Metastatic Breast Carcinoma in the Brain (tissue), 10 donors: ENCODE results near the genes BACH1, KRTAP26-1, SCAF4 and CFAP298.

GRCh38 chr21:28704718-28705074 is 180.5 kb downstream of the N6AMT1 start:
- PRO-cap, 10 experiments = no peak in any of the 10 experiments

DNA sequence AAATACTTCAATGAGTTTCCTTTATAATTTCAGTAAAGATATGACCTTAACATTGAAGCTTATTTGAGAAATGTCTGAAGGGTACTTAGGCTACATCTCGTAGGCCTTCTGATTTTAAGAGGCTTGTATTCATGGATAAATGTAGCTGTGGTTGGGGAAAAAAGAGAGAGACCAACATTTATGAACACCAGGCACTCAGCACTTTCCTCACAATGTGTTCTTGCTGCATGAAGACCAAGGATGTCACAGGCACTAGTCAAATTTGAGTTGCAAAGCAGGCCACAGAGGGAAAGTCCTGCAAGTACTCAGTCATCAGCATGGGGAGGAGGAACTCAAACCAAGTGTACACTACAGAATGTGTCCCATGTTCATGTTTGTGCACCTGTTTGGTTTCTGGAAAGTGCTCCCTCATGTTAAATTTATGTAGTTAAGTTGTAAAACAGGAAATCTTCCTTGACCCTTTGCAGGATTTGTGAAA is 8.7 kb upstream of the MAP3K7CL start:
- PRO-cap, 10 experiments = no peak in any of the 10 experiments

DNA sequence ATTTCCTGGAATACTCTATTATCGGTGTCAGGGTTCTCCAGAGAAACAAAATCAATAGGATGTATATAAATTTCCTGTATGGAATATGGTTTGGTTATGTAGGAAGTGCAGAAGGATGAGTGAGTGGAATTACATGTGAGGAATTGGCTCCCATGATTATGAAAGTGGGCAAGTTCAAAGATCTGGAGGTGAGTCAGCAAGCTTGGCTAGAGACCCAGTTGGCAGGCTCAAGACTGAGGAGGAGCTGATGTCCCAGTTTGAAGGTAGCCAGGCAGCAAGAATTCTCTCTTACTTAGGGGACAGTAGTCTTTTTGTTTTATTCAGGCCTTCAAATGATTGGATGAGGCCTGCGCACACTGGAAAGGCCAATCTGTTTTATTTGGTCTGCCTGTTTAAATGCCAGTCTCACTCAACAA is 57.5 kb downstream of the MAP3K7CL start:
- PRO-cap, 10 experiments = no peak in any of the 10 experiments

GRCh38 chr21:29232847-29234058 is 65.5 kb upstream of the BACH1 start:
- PRO-cap, 10 experiments = peak in 1 of 10 experiments; most common plus-strand start chr21:29233841 (in 1); most common minus-strand start chr21:29233709 (in 1)

DNA sequence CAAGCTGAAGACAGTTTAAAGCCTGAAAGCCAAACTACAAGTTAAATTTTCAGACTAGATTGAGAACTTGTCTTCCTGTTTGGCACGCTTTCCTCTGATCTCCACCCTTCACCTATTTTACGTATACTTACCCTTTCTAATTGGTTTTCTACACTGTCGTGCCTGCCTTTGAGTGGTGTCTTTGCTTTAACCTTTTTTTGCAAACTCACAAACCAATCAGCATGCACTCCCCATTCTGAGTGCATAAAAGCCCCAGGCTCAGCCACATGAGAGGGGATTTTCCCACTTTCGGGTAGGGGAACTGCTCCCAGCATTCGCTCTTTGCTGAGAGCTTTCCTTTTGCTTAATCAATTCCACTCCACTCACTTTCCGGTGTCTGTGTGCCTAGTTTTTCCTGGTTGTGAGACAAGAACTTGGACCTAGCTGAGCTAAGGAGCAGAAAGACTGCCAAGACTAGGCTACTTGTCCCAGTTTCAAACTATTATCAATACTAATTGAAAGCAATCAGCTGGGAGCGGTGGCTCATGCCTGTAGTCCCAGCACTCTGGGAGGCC is 3.4 kb upstream of the BACH1 start:
- PRO-cap, 10 experiments = no peak in any of the 10 experiments

GRCh38 chr21:29298170-29298985 is at the start of gene BACH1:
Gene BACH1, plus strand, starts transcription at chr21:29298922.
- PRO-cap, 10 experiments = peak in 10 of 10 experiments; most common plus-strand start chr21:29298922 (in 7); most common minus-strand start chr21:29298716 (in 6)

DNA sequence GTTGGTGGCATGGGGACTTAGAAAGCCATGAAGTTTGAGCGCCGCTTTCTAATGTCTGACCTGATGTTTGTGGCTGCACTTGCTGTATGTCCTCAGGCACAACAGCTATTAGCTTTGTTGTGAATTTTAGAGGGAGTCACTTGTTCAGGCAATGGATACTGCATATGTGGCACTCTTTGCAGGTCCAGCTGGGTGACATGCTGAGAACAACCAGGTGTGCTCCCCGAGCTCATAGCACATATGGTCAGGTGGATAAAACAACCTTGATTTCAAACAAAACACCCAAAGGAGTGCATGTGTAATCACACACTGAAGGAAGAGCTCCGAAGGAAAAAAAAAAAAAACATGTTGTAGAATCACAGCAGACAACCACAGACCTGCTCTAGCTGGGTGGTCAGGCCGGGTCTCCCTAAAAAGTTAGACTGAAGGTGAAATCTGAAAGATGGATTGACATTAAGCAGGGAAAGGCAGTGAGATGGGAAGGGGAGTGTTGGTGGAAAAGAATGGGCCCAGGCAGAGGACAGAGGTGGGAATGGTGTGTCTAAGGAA is 178.7 kb downstream of the BACH1 start:
- PRO-cap, 10 experiments = no peak in any of the 10 experiments

DNA sequence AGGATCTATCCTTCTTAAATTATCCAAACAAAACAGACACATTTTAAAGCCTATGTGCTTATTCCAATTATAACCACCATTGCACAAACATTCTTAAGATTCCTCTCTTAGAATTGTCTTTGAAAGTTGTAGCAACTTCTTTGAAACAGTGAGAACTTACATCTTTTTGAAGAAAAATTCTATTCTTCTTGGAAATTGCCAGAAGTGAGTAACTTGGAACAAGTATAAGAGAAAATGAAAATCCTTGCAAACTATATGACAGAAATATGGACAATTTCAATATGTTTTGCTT is at the start of gene KRTAP26-1:
TSS of gene KRTAP26-1 (minus strand) at position 15 of the 292 bp plus-strand sequence.
- PRO-cap, 10 experiments = no peak in any of the 10 experiments

DNA sequence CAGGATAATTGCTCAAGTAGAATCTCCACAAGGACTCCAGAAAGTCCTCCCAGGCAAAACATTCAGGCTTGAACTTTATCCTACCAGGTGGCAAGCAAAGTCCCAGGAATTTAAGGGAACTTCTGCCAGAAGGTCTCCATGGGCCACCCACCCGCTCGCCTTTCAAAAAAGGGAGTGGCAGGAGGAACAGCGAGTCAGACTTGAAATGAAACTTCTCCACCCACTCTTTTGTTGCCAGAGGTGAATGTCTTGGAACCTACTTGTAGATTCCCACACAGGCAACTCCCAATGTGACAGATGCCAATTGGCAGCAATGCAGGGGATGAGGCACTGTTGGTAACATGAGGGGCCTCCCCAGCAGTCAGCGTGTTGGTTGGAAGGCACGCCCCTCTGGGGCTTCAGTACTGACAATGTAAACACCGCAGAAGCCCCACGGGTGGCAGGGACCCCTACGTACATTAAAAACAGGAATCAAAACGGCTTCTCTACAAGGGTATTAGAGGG is 124.9 kb downstream of the TIAM1 start:
- PRO-cap, 10 experiments = peak in 1 of 10 experiments; most common plus-strand start position 310 of the sequence (in 1); most common minus-strand start position 164 of the sequence (in 1)

- PRO-cap, 10 experiments = no peak in any of the 10 experiments
Measured at GRCh38 chr21:31410736-31411188, 66.7 kb upstream of the TIAM1 start.

- PRO-cap, 10 experiments = peak in 3 of 10 experiments; most common plus-strand start chr21:31661017 (in 1); most common minus-strand start chr21:31660780 (in 2)
Measured at GRCh38 chr21:31660676-31661207, 1.2 kb downstream of the SOD1 start.

- PRO-cap, 10 experiments = no peak in any of the 10 experiments
Measured at GRCh38 chr21:31728727-31729553, 3.0 kb downstream of the SCAF4 start.

DNA sequence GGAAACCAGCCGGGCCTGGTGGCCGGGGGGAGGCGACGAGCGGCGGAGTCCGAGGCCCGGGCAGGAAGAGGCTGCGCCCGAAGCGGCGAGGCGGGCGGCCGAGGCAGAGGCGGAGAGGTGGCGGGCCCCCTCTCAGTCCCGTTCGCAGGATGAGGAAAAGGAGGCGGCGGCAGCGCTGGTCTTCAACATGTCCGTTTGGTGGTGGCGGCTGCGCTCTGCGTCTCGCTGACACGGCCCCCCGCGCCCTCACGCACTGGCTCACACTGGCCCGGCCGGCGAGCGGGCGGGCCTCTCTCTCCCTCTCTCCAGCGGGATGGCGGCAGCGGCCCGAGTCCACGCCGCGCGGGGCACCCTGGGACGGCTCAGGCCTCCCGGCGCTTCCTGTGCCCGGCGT is at the start of gene SCAF4:
TSS of gene SCAF4 (minus strand) at position 354 of the 394 bp plus-strand sequence.
- PRO-cap, 10 experiments = peak in 10 of 10 experiments; most common minus-strand start position 354 of the sequence (in 9)

DNA sequence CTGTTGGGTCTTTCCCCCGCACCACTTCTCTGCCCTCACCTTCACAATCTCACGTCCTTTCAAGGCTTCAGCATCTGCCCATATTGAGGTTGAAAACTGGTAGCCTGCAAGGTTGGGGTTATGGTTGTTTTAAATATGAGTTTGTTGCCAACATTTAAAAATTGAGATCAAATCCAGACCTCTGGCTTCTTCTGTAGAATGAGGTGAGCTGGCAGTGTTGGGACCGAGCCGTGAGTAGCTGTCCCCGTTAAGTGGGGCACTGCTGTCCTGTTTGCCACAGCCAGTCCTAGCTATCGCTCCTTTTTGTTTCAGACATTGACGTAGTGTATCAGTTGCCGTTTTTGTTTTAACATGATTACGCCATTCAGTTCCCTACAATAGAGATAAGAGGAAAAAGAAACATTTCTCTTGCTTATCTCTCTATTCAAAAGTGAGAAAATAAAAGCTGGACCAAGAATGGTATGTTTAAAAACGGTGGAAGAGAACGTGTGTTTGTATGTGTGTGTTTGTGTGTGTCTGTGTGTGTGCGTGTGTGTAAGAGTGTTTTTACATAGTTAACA is 65.5 kb downstream of the HUNK start:
- PRO-cap, 10 experiments = no peak in any of the 10 experiments

DNA sequence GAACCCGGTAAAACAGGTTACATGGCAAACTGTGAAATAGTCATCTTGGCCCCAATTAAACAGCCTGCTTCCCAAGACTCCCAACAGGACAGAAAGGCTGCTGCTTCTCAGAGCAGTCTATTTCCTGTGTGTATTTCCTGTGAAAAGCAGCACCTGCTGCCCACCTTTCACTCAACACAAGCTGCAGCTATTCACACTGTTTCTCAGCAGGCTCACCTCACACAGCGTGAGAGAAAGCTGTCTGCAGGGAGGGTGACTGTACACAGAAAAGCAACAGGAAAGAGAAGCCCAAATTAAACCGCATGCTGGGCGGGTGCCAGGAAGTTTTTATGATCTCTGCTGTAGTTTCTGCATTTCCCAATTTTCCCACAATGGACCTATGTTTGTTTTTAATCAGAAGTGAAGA is 44.0 kb downstream of the URB1 start:
- PRO-cap, 10 experiments = peak in 2 of 10 experiments; most common plus-strand start position 58 of the sequence (in 1); most common minus-strand start position 254 of the sequence (in 1)

GRCh38 chr21:32381452-32381997 is 11.3 kb downstream of the URB1 start:
- PRO-cap, 10 experiments = no peak in any of the 10 experiments

- PRO-cap, 10 experiments = peak in 1 of 10 experiments; most common plus-strand start chr21:32457730 (in 1); most common minus-strand start chr21:32457581 (in 1)
Measured at GRCh38 chr21:32457321-32457949, 44.9 kb downstream of the EVA1C start.

DNA sequence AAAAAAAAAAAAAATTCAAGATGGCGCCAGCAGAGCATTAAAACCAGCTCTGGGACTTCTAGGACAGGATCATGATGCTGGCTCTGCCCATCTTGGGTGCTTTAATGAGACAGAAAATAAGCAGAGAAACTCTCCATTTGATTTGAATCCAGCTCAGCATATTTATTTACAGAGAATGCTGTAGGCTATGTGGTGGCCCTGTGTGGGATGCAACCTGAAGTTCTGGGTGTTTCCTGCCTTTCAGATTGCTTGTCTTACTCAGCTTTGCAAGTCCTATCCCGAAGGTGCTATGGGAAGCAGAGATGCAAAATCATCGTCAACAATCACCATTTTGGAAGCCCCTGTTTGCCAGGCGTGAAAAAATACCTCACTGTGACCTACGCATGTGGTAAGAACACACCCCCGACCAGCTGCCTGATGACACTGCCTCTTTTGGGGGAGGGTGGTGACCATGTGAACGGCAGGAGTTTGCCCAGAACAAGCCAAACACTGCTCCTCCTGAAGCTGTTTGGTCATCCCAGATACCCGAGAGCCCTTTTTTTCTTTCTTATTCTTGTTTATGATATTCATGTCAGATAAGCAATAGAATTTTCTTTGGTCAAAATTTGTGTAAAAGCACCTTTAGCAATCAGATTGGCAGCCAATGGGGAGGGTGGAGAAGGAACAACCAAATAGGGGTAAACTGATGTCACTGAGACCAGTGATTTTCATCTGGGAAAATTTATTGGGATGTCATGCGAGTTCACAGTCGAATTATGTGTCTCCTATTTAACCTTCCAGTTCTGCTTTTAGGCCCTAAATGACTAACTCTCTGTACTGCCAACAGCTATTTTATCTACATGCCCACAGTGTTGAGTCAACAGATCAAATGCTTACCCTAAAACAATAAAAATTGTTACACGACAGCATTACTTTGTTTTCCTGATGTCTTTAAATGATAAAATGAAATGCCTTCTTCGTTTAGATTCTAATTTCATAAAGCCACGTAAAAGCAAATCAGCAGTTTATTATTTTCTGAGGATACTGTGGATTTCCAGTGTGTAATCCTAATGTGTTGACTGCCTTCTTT is 82.6 kb downstream of the EVA1C start:
- PRO-cap, 10 experiments = no peak in any of the 10 experiments

DNA sequence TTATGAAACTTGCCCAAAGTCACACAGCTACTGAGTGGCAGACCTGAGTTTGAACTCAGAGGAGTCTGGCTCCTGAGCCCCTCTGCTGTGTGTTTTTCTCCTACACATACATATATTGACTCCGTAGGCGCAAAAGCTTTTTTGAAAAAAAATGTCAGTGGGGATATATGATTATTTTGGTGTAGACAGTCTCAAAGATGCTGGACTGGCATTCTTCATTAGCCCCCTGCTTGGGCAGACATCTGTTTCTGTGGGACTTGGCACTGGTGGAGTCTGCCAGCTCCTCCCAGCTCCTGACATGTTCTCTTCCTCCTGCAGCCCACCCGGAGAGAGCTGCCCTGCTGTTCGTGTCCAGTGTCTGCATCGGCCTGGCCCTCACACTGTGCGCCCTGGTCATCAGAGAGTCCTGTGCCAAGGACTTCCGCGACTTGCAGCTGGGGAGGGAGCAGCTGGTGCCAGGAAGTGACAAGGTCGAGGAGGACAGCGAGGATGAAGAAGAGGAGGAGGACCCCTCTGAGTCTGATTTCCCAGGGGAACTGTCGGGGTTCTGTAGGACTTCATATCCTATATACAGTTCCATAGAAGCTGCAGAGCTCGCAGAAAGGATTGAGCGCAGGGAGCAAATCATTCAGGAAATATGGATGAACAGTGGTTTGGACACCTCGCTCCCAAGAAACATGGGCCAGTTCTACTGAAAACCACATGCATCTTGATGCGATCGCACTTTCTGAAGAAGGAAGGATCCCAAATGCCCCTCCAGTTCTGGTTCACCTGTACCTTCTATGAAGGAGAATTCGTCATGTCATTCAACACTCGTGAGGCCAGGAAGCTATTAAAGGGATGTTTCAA is 70.6 kb downstream of the TCP10L start:
- PRO-cap, 10 experiments = no peak in any of the 10 experiments

DNA sequence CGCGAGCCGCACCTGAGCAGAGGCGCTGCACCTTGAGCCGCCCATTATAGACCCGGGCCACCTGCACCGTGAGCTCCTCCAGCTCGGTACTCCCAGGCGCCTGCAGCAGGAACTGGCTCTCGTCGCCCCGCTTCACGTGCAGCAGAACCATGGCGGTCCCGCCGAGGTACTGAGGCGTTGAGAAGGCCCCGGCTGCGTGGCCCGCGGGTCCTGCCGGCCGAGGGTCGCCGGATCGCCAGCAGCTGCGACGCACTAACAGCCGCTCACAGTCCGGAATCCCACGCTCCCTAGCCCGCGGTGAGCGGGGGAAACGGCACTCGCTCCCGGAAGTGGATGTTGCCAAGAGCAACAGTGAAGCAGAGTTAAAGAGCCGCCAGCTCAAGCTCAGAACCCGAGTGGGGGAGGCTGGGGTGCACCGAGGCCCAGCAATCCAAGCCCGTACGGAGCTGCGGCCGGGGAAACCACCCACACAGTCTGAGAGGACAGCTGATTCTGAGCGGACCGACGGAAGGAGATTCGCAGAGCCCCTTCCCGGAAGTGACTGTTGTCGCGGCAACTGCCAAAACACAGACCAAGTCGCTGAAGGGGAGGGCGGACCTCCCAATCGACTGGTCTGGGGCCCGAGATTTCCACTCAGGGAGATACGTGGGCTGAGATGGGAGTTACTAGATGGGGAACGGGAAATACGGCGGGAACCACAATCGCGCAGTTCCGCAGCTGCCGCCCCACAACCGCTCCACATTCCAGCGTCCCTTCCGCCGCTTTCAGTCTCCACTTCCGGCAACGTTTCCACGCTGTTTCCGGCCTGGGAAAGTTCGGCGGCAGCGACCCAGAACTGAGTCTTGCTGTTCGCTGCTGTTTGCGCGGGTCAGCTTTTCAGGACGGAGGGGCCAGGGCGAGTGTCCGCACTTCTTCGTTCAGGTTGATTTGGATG is at the start of gene CFAP298:
TSS of gene CFAP298 (minus strand) at position 285 of the 934 bp plus-strand sequence.
- PRO-cap, 10 experiments = peak in 10 of 10 experiments; most common plus-strand start position 797 of the sequence (in 10); most common minus-strand start position 280 of the sequence (in 8)